ENCODE measurements around a stretch of chr7.

- RRBS, result 26% methylated on average over 3 of the region's 46 CpGs
These were observed 9.8 kb downstream of the EN2 start for GRCh38 chr7:155467532-155468243.

DNA sequence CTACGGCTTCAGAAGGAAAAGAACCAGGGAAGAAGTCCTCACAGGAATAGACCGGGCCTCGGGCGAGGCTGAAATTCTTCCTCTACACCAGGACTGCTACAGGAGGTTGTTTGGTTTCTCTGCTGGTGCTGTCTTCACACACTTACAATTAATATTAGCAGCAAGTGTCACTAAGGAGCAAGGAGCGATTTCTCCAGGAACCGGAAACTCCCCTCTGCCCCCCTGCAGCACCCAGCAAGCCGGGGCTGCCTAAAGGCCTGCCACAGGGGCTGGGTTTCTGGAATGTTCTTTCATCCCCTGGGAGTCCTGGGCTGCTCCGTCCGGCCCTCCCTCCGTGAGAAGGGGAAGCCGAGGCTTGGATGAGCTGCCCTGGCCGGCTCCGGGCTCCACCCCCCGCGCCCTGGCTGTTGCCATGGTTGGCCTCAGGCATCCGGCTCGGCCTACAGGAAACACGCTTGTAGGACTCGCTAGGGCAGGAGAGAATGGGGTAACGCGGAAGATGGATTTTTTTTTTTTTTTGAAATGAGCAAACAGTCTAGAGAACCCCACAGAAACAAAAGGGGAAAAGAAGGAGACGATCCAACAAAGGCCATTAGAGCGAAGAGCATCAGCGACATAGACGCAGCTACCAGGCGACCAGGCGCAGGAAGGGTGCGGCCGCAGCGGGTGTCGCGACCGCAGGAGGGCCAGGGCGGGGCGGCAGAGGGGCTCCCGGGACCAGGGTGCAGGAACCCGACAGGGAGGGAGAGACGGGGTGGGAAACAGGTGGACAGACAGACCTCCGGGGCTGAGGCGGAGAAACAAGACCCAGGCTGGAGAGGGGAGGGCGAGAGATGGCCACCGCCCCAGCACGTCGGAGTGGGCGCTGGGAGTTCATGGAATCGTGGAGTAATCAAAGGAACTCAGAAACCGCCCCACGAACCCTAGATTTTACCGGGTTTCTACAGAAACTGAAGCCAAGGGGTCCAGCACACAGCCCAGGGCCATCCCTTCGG, 33.1 kb downstream of the EN2 start:
- RRBS, result 23% methylated on average over 15 of the region's 50 CpGs

DNA sequence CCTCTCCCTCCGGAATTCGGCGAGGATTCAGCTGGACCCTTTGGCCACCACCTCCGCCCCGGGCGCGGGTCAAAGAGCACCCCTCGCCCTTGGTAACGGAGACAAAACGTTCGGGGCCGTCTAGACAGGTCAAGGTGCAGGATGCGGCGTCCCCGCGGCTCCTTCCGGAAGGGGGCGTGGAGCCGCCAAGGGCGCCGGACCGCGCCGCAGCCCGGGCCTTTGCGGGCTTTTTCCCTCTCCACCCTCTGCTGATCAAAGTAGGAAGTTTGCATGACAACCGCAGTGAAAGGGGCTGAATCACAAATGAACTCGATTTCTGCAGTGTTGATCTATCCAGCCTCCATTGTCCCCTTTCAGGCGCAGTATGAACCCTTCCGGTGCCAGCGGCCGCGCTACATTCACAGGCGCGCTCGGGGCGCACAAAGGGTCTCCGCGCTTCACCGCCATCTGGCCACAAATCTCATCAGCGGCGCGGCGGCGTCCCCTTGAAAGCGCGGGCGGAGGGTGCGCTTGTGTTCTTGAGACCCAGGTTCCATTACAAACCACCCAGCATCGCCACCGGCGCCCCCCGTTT, 36.5 kb downstream of the CNPY1 start:
- RRBS, result 24% methylated on average over 15 of the region's 53 CpGs

DNA sequence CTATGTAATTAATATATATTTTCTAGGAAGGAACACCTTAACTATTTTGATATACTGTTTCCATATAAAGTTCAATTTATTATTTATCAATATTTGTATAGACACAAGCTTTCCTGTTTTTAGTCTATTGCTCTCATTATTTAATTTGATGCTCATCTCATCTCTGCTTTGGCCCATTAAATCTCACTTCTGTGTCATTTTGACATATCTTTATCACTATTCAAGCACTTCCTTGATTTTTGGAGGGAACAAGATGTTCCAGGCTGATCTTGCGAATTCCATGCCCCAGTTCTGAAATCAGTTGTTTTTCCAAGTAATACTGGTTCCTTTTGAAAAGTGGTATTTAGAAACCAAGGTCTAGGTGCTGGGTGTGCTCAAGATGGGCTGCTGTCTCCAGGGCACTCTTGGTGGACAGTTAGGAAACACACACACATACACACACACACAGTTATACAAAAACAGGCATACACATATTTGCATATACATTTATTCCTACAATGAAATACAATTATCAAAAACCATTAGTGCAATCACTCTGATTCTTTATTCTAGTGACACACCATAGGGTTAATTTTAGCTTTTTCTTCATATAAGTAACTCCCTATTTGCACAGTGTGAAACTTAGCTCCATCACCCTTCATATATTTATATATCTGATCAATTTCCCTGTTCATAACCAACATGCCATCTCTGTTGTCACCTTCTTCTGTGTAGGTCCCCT, 4.4 kb upstream of the RBM33 start:
- RRBS, result no CpG with 5 or more reads among the region's 1 CpG

GRCh38 chr7:155670397-155670879, 26.0 kb downstream of the RBM33 start:
- RRBS, result no CpG with 5 or more reads among the region's 5 CpGs

GRCh38 chr7:155803342-155803655, 9.0 kb downstream of the SHH start:
- RRBS, result 31% methylated on average over 18 of the region's 45 CpGs

DNA sequence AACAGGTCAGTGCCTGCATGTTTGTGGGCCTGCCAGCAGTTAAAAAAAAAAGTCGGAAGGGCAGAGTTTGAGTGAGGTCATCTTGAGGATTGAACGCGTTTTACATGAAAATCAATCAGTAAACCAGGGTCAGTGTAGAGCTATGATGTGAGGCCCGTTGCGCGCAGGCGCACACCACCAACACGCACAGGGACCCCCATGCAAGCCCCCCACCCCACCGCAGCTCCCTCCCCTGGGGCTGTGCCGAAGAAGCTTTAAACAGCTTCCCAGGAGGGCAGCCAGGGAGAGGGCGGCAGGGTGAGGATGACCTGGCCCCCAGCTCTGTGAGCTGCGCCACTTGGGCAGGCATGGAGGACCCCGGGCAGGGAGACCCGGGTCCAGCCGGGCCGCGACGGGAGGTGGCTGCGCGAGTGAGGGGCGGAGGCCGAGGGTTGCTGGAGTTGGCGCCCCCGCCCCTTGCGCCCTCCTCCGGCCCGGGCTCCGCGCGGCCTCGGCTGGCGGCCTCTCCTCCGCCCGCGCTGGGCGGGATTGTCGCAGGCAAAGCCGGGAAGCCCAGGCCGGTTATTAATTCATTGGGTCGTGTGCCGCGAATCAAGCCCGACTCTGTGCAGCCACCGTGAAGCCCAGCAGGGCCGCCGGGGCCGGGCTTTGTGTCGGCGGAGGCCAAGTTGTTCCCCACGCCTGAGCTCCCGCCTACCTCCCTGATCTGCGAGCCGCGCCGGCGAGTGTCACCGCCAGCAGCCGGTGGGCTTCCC, 4.0 kb downstream of the SHH start:
- RRBS, result 7% methylated on average over 33 of the region's 58 CpGs

DNA sequence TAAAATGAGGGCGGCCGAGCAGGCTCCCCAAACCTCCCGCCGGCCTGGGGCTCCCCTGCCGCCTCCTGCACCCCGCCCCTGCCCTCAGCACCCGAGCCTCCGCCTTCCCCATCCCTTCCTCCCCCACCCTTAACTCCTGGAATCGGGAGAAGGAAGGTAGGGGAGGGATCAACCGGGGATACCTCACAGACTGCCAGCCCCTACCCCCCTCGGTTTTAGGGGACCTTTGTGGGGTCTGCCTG, 3.0 kb downstream of the SHH start:
- RRBS, result 11% methylated on average over 1 of the region's 11 CpGs

GRCh38 chr7:155921991-155922244, 109.7 kb upstream of the SHH start:
- RRBS, result no CpG with 5 or more reads among the region's 8 CpGs

GRCh38 chr7:155950998-155951340, 138.7 kb upstream of the SHH start:
- RRBS, result no CpG with 5 or more reads among the region's 9 CpGs

- RRBS, result no CpG with 5 or more reads among the region's 12 CpGs
These were observed 141.4 kb upstream of the SHH start for GRCh38 chr7:155953664-155954103.

GRCh38 chr7:155959818-155960465, 147.7 kb upstream of the SHH start:
- RRBS, result no CpG with 5 or more reads among the region's 17 CpGs

GRCh38 chr7:156606248-156606573, 34.4 kb upstream of the RNF32 start:
- RRBS, result no CpG with 5 or more reads among the region's 4 CpGs

DNA sequence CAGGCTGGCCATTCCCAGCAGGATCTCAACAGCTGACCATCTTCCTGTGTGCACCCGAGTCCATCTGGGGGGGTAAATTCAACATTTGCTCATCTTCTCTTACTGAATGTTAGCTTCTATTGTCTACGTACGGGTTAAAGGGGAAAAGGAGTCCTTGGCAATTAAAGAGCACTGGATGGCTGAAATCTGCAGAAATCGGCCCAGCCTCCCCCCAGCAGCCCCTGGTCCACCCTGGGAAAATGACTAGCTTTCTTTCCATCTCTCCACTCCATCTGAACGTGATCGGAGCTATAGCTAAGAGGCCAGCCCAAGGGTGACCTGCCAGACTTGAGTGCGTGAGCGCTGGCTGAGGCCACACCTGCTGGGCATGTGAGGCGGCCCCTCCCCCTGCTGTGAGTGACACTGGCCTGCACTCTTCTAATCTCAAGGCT, 12.1 kb upstream of the MNX1 start:
- RRBS, result no CpG with 5 or more reads among the region's 9 CpGs

DNA sequence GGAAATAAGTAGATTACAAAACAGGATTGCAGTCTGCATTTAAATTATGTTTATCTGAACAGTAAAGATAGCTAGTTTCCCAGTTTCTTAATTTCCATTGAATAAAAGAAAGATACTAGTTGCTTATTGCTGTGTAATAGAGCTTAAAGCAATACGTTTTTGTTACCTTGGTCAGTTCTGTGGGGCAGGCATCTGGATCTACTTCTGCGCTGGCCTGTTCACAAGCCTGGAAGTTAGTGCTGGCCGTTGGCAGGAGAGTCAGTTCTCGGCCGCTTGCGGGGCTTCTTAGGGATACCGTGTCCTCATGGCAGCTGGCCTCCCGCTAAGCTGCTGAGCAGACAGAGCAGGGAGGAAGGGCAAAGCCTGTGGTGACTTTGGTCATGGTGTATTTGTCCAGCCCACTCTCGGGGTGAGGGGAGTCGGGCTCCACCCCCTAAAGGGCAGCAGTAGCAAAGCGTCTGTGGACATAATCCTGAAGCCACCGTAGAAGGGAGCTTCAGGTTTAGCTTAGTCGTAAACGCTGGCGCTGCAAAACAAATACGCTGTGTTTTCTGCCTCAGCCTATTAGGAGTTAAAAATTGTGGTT, 12.1 kb downstream of the UBE3C start:
- RRBS, result no CpG with 5 or more reads among the region's 16 CpGs

- RRBS, result no CpG with 5 or more reads among the region's 5 CpGs
These were observed 66.1 kb downstream of the UBE3C start for GRCh38 chr7:157204637-157205352.

- RRBS, result no CpG with 5 or more reads among the region's 6 CpGs
These were observed 81.7 kb downstream of the UBE3C start for GRCh38 chr7:157220487-157220861.

- RRBS, result no CpG with 5 or more reads among the region's 11 CpGs
These were observed 96.3 kb upstream of the DNAJB6 start for GRCh38 chr7:157240317-157241008.

DNA sequence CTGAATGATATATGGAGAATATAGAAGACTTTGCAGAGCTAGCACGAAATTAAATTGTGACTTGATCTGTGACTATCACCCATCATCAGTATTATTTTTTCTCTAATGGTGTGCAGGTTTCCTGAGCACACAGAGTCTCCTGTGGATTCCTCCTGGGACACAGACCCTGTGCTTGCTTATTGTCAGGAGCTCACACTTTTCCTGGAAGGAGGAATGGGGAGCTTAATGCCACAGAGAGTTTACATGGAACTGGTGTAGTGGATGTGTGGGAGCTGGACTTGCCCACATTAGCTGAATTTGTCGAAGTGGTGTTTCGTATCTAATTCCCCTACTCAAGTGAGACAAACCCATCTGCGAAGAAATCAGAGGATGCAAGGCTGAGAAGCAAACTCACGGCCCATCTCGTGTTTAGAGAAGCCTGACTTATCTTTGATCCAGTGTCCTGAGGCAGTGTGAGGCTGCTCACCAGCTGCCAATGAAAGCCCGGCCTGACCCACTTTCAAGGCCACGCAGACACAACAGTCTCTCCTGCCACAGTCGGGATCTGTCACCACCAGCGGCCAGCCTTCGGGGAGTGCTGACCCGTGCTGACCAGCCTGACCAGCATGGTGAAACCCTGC, 7.6 kb upstream of the DNAJB6 start:
- RRBS, result no CpG with 5 or more reads among the region's 12 CpGs

DNA sequence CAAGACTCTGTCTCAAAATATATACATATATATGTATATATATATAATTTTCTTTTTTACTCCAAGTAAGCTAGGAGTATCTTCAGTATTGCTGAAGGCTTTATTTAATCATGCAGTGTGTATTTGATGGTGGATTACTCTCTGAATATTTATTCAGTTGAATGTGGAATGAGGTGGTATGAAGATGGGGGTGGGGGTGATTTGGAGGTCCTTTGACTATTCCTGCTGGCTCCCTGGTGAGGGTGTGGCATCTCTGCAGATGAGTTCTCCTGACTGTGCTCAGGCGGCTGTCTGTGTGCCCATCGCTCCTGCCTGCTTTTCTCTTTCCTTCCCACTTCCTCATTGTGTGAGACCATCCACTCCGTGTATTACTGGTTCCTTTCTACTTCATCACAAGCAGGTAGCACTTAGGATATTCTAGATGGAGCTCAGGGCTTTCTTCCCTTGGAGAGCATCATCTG, 15.5 kb downstream of the DNAJB6 start:
- RRBS, result no CpG with 5 or more reads among the region's 3 CpGs